ENCODE measurements around a stretch of chr1.

- RRBS = no CpG with 5 or more reads among the region's 2 CpGs
Measured at GRCh38 chr1:93277468-93277667, 68.3 kb upstream of the DR1 start.

- RRBS = no CpG with 5 or more reads among the region's 10 CpGs
Measured at GRCh38 chr1:93473605-93474204, 25.8 kb downstream of the FNBP1L start.

DNA sequence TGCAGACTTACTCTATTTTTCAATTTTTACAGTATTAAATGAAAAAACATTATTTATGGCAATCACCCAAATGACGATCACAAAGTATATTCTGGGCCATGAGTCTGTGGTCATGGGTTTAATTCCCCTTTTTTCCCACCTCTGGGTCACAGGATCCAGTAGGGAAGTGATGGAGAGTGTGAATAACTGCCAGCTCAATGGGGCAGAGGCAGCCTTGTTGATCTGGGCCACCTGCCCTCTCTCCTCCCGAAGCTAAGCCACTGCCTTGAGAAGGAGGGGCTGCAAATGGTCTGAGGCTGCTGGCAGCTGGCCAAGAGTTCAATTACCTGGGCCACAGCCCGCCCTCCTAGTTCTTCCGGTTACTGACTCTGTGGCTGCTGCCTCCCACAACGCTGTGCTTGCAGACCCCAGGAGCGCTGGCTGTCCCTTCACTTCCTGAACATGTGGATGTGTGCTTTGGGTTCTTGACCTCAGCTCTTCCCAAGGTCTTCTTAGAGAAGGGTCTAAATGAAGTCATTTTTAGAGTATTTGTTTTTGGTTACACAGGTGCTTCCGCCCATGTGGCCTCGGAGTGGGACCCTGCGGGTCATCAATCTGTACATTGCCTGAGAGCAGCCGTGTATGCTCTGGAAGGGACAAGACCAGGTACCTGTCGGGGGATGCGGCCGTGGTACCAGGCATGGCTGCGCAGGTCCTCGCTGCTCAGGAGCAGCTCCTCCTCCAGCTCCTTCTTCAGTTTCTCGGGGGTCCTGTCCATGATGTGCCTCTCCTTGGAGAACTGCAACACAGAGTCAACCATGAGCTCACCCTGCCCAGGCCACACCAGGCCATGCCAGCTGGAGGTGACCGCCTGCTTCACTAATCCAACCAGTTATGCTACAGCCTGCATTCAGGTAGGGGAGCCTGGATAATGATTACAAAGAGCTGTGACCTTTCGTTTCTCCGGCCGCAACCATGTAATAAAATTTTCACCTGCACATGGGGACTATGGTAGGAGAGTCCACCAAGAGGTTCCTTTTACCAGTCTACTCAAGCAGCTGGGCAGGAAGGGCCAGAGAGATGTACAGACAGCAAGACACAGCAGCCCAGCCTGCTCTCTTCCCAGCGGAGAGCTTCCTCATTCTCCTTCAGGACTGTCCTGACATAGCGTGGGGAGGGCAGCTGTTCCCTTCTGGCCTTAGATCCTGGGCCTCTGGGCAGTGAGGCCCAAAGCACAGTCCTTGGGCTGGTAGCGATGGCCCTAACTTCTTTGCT is 89.6 kb downstream of the BCAR3 start:
- RRBS = no CpG with 5 or more reads among the region's 23 CpGs

DNA sequence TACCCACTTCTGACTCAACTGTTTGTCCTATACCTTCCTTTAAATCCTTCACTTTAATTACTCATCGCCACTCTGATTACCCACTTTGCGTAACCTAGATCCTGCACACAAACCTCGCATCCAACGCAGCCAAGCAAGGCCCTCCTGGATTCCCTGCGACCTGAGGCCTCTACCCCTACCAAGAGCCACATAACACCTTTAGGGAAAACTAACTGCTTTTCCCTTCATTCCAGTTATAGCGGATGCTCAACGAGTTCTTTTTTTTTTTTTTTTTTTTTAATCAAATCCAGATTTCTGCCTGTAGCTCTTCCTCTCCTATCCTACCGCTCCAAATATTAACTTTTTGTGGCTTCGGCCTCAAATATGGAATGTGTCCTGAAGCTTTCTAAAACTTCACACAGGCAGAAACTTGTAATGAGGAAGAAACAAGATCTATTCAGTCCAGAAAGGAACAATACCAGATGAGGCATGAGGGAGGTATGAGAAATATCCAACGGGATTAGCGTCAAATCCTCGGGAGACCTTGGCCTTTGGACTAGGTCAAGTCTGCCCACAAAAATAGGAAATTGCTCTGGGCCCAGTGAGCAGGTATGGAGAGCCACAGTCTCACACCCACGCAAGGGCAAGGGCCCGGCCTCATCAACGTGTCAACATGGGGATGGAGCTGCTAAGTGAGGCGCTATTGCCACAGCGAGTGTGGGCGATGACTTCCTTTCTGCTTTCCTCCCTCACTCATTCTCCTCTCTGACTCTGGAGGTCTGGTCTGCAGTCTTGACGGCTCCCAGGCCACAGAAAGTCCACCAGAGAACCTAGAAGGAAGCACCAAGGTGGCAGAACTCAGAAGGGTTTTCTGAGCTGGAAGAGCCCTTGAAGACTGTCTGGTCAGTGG is 66.6 kb downstream of the BCAR3 start:
- RRBS = no CpG with 5 or more reads among the region's 19 CpGs

DNA sequence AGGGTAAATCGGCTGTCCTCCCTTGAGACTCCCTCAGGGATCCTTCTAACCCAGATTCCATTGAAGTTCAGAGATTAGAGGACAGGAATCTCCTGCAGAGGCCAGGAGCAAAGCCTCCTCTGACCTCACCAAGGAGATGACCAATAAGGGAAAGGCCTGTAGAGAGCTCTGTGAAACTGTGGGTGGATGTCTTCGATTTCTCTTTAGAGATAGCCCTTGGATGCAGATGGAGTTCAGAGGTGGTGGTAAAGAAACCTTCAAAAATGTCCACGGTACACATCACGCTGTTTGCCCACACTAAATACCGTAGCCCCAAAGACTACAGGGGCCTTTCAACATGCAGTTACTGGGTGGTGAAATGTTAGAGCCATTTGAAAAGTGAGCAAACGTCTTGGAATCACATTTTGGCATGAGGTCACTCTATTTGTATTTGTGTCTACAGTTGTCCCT is 57.8 kb downstream of the DNTTIP2 start:
- RRBS = no CpG with 5 or more reads among the region's 6 CpGs

DNA sequence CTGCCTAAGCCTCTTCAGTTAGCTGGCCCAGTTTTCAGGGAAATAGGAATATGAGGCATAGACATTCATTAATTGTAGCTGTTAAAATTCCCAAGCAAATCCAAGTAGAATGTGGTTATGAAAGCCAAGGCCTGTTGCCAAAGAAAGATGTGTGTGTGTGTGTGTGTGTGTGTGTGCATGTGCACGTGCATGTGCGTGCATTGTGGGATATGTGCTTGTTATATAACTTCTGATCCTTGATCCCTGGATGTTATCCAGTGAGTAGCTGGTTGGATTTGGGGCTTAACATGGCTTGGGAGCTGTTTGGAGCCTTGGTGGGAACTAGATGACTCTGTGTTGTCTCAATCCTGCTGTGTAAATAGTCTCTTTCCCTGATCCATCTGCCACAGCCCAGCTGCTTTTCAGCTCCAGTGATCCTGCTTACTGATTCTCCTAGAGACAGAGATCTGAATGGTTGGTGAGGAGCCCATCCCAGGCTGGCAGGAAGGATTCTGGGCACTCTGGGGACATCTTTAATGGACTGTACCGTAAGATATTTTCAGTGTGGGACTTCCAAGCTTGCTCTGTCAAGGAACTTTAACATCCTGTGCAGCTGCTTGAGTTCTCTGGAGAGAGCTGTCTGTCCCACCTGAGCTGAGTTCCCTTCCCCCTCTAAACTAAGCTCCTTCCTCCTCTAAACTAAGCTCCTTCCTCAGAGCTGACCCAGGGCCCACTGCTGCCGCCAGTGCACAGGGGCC is 70.7 kb upstream of the GCLM start:
- RRBS = no CpG with 5 or more reads among the region's 4 CpGs

GRCh38 chr1:94017448-94017987 is 103.4 kb downstream of the ABCA4 start:
- RRBS = no CpG with 5 or more reads among the region's 5 CpGs

DNA sequence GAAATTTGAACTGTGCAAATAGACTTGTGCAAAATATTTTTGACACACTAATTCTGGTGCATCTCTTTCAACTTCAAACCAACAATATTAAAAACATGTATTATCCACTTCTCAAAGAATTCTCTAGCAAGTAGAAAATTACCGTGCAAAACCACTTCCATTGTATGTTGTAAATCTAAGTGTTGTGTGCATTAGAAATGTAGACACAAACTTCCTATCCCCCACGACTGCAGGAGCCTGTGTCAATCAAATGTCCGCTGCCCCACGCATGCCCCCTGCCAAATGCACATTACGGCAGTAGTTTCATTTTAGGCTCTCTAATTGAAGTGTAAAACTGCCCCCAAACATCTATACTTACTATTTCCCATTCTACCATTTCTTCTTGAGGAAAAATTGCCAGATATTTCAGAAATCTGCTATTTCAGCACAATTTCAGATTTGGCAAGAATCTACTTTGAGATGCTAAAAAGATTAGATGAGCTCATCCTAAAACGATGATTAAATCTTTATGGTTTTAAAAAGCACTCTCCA is 1.7 kb downstream of the ARHGAP29 start:
- RRBS = no CpG with 5 or more reads among the region's 6 CpGs

GRCh38 chr1:94236155-94236741 is 1.1 kb downstream of the ARHGAP29 start:
- RRBS = no CpG with 5 or more reads among the region's 11 CpGs

DNA sequence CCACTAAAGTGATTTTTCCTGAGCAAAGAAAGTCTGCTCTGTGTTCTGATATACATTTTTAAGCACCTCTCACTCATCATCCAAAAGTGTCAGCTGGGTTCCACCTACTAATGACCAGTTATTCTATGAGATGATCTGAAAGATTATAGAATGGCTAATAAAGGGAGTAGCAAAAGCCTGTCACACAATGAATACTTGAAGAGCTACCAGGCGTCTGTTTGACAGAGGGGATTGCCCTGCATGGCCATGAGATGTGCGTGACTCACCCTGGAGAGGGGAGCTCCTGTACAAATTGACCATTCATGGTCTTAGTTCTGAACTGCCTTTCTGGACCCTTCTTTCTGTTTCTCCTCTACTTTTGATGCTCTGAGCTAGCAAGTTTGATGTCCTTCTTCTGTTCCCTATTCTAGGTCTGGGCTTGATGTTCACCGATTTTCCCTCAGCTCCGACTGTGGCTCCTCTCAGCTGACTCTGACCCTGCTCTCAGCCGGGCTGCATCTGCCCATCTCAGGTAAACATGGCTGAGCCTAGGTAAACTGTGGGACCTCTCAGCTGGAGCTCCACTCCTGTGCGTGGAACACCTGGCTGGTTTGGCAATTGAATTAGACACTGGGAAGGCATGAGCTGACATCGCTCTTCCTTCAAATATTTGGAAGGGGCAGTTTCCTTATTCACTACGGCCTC is 85.1 kb upstream of the ABCD3 start:
- RRBS = no CpG with 5 or more reads among the region's 8 CpGs

DNA sequence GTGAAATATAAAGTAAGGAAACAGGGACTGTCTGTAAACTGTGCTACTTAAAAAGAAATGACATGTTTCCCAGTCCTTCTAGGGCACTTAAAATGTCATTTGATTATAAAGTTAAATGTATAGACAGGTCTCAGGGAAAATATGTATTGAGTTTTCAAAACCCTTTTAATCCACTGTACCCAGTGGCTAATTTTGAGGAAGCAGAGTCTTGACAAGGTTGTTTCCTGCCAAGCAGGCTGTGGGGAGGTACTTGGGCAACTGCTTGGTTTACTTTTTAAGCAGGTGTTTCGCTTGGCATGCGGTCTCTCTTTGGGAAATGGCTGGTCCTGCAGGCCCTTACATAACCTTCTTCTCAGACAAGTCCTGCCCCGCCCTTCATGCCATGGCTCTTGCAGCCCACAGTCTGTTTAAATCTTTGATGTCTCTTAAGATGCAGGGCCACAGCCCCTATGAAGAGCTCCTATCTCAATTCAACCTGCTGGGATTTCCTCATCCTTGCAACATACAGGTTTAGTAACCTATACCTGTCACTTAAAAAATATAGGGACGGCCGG is 36.0 kb upstream of the ABCD3 start:
- RRBS = no CpG with 5 or more reads among the region's 5 CpGs

GRCh38 chr1:94535954-94536532 is 5.5 kb downstream of the F3 start:
- RRBS = no CpG with 5 or more reads among the region's 8 CpGs

GRCh38 chr1:94540127-94540502 is 1.4 kb downstream of the F3 start:
- RRBS = no CpG with 5 or more reads among the region's 3 CpGs

GRCh38 chr1:94550758-94551268 is 9.3 kb upstream of the F3 start:
- RRBS = no CpG with 5 or more reads among the region's 7 CpGs

DNA sequence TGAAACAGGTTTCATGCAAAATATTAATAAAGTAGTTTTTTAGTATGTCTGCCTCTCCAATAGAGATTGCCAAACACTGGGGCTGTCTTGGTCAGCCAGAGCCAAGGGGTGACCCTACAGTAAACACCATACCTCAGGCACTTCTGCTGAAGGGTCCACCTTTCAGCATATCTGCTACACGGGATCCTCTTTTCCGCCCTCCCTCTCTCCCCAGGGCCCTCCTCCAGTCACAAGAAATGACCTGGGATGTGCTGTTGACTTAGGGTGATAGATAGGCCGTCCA is 48.5 kb upstream of the F3 start:
- RRBS = no CpG with 5 or more reads among the region's 3 CpGs

GRCh38 chr1:94657700-94658273 is 116.2 kb upstream of the F3 start:
- RRBS = no CpG with 5 or more reads among the region's 5 CpGs

DNA sequence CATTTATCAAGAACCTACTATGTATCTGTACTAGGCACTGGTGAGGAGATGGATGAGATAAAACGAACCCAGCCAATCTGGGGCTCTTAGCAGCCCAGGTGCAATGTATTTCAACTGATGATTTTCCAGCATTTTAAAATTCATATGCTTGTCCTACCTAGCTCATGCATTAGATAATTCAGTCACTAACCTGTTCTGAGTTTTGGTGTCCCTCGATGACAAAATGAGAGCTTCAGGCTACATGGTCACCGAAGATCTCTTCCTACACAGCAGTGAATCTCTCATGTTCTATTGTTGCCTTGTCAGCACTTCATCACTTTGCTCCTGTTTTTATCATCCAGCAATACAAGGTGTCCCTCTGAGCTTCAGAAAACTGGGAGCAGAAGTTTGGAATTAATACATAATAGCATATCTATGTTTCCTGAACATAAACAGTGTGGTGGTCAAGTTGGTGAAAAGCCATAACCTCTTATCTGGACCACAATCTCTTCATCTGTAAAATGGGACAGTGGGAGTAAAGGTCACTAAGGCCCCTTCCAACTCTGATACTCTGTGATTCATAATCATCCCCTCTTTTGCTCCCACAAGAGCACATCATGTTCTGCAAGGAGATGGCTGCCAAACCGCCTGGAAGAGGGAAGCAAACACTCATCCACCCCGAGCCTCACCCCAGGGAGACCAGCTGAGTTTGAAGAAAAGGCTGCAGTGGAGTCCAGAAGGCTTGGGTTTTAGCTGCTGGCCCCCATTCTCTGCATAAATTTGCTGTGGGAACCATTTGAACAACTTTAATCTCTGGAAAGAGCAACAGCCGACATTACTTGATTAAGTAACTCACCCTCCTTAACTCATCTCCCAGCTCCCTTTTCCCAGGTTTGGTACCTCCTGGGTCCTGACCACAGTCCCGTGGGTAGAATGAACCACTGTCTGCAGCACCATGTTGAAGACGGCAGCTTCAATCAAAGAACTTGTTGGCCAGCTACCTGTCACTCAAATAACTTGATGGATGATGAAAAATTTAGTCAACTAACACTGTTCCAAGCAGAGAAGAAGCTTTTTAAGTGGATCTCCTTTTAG is 138.0 kb upstream of the F3 start:
- RRBS = no CpG with 5 or more reads among the region's 8 CpGs

DNA sequence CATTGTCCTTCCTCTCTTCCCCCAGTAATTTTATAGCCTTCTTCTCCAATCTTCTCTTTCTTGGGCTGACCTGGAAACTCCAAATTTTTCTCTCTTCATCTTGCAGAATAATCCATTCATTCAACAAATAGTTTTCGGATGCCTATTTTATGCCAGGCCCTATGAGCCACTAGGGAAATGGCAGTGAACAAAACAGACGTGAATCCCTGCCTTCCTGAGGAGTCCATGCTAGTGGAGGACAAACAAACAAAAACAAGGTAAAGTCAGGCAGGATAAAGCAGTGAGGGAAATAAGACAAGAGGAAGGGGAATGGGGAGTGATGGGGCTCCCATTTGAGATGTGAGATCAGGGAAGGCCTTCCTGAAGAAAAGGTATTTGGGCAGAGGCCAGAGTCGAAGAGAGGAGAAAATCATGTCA is 108.9 kb upstream of the SLC44A3 start:
- RRBS = no CpG with 5 or more reads among the region's 3 CpGs

- RRBS = no CpG with 5 or more reads among the region's 3 CpGs
Measured at GRCh38 chr1:94743613-94744555, 76.3 kb upstream of the SLC44A3 start.

- RRBS = no CpG with 5 or more reads among the region's 13 CpGs
Measured at GRCh38 chr1:94820963-94821584, 917 bp downstream of the SLC44A3 start.

Data from epithelial cell of prostate (primary cell).